LNCaP clone FGC (cell line): Measurements from ENCODE around the gene OR1R1P.

DNA sequence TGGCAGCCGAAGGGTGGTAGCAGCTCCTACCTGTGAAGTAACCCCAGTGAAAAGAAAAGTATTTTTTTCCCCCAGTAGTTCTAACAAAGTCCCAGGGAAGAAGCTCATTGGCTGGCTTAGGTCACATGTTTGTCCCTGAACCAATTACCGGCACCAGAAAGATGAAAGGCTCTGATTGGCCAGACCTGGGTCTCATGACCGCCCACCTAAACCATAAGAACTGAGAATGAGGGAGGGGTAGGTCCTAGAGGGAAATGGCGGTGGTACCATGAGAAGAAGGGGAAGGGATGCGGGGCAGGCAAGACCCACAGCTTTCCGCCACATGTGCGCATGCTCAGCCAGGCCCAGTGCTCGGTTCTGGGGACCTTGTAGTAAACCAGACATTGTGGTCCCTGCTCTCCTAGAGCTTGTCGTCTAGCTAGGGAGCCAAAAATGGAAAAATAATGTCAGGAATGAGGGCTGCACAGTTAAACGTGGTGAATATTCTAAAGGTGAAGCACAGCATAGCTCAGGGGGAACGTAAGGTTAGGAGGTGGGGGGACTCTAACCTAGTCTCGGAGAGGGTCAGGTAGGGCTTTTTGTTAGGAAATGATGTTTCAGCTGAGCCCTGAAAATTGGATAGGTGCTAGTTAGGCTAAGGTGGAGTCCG lies 110.9 kb downstream of the RAP1GAP2 start:
- RRBS, 2 experiments, result no CpG with 5 or more reads among the region's 13 CpGs

- RRBS, 2 experiments, result no CpG with 5 or more reads among the region's 15 CpGs
These were observed 65.1 kb downstream of the OR1D5 start for GRCh38 chr17:2998123-2998870.

- RRBS, 2 experiments, result no CpG with 5 or more reads among the region's 16 CpGs
These were observed at the start of gene OR1R1P for GRCh38 chr17:3385755-3386105. OR1R1P (plus strand) TSS chr17:3385930.

GRCh38 chr17:3512584-3512803 lies 36.7 kb downstream of the ASPA start:
- RRBS, 2 experiments, result no CpG with 5 or more reads among the region's 6 CpGs

DNA sequence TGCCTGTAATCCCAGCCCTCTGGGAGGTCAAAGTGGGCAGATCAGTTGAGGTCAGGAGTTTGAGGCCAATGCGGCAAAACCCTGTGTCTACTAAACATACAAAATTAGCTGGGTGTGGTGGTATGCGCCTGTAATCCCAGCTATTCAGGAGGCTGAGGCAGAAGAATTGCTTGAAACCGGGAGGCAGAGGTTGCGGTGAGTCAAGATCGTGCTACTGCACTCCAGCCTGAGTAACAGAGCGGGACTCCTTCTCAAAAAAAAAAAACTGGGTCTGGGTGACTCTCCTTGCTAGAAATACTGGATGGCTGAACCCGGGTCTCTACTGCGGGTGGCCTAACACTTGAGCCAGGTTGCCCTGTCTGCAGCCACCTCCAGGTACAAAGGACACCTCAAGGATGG lies 10.9 kb downstream of the TRPV3 start:
- RRBS, 2 experiments, result no CpG with 5 or more reads among the region's 8 CpGs

GRCh38 chr17:3903280-3904446 lies 10.8 kb upstream of the CAMKK1 start:
- RRBS, 2 experiments, result 76 to 84% methylated on average over 11 to 14 of the region's 42 CpGs

GRCh38 chr17:3942221-3942633 lies 22.0 kb downstream of the ATP2A3 start:
- RRBS, 2 experiments, result no CpG with 5 or more reads among the region's 10 CpGs

GRCh38 chr17:3944063-3944499 lies 20.2 kb downstream of the ATP2A3 start:
- RRBS, 2 experiments, result no CpG with 5 or more reads among the region's 10 CpGs

DNA sequence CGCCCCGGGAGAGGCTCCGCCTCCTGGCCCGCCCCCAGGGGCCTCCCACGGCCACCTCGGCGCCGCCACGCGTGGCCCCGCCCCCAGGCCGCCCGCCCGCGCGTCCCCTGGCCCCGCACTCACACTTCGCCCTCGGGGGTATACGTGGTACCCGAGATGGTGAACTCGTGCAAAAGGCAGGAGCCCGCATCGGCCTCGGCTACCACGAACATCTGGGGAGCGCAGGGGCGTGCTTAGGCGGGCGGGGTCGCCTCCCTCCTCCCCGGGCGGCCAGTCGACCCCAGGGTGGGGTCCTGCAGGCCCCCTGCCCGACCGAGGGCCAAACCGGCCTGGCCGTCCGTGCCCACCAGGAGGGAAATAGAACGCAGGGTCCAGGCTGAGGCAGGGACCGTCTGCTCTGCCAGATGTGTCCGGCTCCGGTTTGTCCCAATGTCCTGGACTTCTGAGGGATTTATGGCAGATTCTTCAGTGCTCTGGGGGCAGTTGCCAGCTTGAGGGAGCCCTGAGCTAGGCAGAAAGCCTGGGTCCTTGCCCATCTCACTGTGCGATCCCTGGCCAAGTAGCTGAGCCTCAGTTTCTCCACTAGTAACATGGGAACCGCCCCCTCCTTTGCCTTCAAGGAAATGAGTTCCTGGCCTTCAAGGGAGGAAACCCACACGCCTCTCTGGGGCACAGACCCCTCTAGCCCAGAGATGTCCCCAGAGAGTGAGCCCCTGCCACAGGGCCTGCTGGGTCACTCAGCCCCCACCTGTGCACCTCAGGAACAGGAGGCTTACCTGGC lies 19.1 kb downstream of the ATP2A3 start:
- RRBS, 2 experiments, result 62 to 71% methylated on average over 8 of the region's 46 CpGs

DNA sequence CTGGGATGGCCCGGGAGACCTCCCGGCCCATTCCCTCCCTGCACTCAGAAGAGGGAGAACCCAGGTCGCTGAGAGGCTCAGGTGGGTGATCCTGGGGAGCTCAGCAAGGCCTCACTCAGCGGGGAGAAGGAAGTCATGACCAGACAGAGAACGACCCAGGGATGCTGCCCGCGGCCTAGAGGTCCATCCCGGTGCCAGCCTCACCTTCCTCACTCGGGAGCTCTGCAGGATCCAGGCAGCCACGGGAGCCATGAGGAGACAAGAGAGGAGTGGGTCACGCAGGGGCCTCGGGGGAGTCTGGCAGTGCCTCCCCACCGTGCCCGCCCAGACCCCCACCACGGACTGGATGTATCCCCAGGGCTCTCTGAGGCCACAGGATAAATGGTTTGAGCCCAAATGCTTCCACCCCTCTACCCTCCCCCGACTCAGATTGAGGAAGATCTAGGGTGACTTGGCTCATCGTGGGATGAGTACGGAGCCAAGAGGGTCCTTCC lies 10.7 kb downstream of the ATP2A3 start:
- RRBS, 2 experiments, result no CpG with 5 or more reads among the region's 18 CpGs

GRCh38 chr17:4002200-4002872 lies 38.1 kb upstream of the ATP2A3 start:
- RRBS, 2 experiments, result no CpG with 5 or more reads among the region's 9 CpGs

DNA sequence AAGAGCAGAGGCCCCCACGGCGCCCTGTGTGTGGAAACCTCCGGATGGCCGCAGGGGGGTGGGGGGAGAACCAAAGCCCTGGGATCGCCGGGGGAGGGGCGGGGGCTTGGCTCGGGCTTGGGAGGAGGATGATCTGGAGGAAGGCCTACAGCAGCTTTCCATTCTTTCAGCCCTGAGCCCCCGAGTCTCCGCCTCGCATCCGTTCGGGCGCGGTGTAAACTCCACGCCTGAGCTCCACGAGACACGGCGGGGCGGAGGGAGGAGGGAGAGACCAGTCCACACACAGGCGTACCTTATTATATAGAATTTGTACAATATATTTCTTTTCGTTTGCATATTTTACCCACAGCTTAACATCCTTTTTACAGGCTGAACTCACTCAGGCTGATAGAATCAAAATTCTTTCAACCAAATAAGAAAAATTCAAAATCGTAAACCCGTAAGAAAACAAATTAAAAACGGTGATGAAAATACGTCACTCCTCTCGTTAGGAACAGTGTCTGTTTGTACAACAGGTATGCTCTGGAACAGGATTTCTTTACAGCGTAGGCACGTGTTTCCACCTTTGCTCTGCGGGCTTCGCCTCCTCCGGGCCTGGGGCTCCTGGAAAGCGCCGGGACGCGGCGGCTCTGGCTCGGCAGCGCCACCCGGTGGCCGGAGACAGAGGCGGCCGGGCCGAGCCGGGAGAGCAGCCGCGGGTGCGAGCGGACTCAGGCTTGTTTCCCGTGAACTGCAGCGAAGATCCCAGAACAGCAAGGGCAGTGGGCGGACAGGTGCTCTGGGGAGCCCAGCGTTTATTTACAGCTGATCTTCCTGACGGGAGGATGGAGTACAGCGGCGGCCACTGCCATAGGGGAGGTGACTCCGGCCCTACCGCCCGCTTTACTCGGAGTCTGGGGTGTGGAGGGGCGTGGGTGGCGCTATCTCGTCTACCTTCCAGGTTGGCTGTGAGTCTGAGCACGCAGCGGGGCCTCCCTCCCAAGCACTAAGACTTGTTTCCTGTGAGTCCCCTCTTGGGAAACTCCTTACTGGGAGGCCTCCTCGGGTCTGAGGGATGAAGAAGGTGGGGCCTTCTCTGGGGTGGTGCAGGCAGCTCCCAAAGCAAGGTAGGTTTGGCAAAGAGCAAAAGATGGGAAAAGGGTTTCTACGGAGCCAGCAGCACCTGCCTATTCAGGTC lies 40.3 kb upstream of the ATP2A3 start:
- RRBS, 2 experiments, result 90% methylated on average over 6 of the region's 67 CpGs

GRCh38 chr17:4031918-4032629 lies 67.8 kb upstream of the ATP2A3 start:
- RRBS, 2 experiments, result no CpG with 5 or more reads among the region's 9 CpGs

DNA sequence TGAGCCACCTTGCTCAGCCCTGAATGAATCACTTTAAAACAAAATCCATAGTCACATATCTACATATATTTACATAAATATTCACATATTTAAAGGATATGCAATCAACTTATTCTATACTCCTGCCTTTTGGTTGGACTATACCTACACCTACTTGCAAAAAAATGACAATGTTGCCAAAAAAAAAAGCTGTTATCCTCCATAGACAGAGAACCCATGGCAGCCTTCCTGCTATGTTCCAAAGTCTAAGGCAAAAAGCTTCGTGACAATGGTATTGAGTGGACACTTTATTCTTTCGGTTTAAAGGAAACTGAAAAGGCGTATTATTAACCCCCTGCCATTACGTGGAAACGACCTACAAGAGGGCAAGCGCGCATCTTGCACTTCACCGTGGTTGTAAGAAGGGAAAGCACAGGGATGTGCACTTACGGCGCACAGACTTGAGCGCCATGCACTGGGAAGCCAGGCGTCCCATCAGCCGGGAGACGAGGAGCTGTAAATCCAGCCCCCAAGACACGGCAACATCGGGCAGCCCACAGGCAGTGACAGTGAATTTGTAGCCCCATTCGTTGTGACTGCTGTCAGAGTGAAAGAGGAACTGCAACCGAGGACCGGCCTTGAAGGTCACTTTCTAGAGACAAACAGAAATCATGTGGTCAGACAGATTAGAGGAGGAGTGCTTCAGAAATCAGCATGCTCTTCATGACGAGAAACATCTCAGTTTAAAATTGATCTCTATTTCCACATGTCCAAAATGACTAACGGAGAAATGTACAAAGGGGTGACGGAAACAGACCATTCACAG lies 68.9 kb downstream of the ZZEF1 start:
- RRBS, 2 experiments, result no CpG with 5 or more reads among the region's 22 CpGs

DNA sequence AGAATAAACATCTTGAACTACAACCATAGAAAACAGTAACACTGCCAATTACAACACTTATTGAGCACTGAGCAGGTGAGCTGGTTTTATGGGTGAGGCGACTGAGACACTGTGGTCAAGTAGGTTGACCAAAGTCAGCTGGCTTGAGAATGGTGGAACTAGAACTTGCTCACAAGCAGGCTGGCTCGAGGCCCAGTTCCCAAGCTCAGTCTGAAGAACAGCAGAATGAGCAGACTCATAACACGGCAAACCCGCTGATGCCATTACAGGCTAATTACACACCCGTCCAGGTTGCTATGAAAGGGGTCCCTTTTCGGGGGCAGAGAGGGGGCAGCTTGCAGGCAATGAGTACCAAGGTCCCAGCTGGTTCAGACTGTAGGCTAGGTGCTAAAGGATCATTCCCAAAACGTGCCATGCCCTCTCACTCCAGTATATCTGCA lies 6.4 kb downstream of the ZZEF1 start:
- RRBS, 2 experiments, result no CpG with 5 or more reads among the region's 7 CpGs

GRCh38 chr17:4220560-4221490 lies 43.0 kb downstream of the ANKFY1 start:
- RRBS, 2 experiments, result no CpG with 5 or more reads among the region's 11 CpGs

- RRBS, 2 experiments, result no CpG with 5 or more reads among the region's 7 CpGs
These were observed 6.3 kb downstream of the ANKFY1 start for GRCh38 chr17:4257285-4258021.

DNA sequence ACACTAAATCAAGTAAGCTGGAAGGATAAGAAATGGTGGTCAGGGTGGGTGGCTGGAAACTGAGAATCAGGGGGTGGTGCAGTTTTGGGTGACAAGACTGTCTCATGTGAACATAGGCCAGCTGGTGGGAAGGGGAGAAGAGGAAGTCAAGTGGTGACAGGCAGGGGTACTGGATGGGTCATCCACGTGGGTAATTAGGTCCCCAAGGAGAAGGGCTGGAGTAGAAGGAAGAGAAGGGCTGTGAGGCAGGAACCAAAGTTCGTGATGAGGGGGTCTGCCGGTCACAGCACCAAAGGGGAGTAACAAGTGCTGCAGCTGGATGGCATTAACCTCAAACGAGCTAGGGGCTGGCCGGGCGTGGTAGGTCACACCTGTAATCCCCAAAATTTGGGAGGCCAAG lies 9.1 kb upstream of the UBE2G1 start:
- RRBS, 2 experiments, result no CpG with 5 or more reads among the region's 6 CpGs

DNA sequence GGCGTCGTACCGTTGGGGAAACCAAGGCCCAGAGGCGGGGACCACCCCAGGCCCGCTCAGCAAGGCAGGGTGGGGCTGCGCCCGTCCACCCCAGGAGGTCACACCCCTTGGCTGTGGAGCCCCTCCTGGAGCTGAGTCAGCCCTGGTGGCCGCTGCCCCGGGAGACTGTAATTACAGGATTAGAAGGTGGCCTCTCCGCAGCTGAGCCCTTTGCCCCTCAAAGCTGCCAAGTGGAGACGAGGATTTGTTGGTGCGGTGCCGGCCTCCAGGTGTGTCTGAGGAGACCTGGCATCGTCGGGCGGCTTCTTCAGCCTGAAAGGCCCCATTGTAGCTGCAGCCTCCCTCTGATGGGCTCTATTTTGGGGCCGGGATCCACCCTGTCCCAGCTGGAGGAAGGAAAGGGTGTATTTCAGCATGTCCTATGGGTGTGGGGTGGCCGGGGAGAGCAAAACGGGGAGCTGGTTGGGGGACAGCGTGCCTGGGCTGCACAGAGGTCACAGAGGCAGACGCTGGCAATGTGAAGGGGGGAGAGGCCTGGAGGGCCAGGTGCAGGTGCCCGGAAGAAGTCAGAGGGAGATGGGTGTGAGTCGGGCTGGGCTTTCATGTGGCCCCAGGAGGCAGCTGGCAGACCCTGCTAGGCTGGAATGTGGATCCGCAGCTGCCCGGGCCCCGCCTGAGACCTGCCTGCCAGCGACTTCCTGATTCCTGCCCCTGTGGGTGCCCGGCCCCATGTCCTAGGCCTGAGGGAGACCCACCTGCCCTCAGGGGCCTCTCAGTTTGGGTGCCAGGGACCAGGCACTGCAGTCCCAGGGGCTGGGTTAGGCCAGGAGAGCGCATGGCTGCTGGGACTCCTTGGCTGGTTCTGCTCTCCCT lies 22.5 kb upstream of the SPNS2 start:
- RRBS, 2 experiments, result 76 to 77% methylated on average over 14 of the region's 29 CpGs

DNA sequence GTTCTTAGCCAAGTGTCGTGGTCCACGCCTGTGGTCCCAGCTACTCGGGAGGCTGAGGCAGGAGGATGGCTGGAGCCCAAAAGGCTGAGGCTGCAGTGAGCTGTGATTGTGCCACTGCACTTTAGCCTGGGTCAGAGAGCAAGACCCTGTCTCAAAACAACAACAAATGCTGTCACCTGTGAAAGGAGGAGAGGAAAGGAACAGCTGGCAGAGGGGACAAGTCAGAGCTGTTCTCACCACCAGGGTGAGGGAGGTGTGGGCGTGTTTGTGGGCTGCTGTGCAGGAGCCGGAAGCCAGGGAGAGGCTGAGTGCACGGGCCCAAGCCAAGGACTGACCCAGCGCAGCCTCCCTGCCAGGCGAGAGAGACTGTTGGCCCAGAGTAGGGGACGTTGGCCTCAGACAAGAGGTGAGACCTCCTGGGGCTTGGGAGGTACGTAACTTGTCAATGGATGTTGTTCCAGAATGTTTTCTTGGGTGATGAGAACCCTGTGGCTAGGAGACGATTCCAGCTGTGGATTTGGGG lies 10.7 kb downstream of the SPNS2 start:
- RRBS, 2 experiments, result no CpG with 5 or more reads among the region's 11 CpGs